ENCODE measurements around a stretch of chr2.

GRCh38 chr2:46719508-46720118 is 20.5 kb downstream of the SOCS5 start:
- PRO-cap, result no peak

GRCh38 chr2:46765770-46766761 is 67.0 kb downstream of the SOCS5 start:
- PRO-cap, result no peak

- PRO-cap, result no peak
Observed at GRCh38 chr2:46847765-46848362, 67.7 kb downstream of the MCFD2 start.

DNA sequence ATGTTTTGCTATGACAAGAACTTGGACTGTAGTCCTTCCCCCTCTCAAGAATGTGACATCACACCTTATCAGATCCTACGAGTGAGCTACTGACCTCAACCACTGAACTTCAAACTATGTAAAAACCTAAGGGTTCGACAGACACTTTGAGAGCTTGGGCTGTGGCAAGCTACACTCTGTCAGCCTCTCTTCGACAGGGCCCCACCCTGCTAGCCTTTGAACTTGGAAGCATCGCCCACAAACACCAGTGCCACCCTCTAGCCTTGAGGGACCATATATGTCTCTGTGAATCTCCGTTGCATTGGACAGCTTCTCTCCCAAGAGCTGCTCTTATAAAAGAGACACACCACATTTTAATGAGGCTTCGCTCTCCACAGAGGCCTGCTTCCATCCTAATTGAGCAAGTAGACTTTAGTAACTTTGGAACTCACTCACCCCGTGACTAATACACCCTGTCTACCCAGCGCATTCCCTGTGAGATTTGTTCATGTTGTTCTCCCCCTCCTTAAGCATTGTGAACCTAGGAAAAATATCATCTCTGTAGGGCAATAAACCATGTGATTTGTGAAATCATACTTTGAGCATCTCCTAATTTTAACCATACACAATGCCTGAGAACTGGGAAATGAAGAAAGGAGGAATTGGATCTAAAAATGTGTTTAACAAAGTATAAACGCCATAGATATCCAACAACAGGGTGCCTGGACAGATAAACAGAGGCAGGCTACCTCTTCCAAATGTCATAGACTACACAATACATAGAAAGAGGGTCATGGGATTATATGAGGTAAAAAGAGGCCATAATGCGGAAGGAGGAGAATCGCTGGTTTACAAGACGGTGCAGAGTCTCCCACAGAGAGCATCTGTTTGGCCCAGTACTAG is 56.9 kb downstream of the MCFD2 start:
- PRO-cap, result no peak

- PRO-cap, result no peak
Observed at GRCh38 chr2:46898973-46899362, 16.6 kb downstream of the MCFD2 start.

DNA sequence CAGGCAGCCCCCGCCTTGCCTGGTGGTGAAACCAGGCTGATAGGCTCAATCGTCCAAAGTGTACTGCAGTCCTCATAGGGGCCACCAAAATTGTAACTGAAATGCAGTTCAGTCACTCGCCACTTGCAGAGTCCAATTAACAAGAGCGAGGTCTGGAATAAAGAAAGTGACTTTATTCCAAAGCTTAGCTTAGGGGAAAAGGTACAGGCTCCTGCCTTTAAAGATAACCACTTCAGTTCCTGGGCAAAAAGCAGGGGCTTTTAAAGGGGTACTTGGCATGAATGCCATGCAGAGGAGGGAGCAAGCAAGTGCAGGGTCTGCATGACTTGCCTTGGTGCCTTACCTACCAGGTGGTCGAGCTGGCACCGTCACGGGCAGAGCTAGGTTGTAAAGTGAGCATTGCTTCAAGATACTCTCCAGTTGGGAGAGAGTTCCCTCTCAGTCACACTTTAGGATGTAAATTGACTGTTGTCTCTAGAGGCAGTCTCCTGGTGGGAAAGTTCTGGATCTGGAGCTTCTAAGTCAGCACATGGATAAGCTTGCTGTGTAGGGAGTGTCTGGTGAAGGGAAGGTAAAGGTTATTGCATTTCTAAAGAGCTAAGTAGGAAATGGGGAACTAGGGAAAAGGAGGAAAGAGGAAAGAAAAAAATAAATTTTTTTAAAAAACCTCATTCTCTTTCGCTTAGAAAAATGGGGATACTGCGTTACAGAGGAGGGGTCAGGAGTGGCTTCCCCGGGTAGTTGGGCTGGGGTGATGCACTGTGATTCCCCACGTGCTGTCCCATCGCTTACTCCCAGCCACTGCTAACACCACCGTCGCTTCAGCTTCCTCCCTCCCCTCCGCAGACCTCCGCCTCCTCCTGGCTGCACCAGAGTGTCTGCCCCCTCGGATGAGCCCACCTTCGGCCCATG is 33.2 kb downstream of the TTC7A start:
- PRO-cap, result no peak

- PRO-cap, result no peak
Observed at GRCh38 chr2:47003958-47004709, 63.1 kb downstream of the TTC7A start.

GRCh38 chr2:47076568-47077317 is 78.4 kb downstream of the STPG4 start:
- PRO-cap, result bidirectional peak, plus-strand start at chr2:47077117, minus-strand start at chr2:47076786

DNA sequence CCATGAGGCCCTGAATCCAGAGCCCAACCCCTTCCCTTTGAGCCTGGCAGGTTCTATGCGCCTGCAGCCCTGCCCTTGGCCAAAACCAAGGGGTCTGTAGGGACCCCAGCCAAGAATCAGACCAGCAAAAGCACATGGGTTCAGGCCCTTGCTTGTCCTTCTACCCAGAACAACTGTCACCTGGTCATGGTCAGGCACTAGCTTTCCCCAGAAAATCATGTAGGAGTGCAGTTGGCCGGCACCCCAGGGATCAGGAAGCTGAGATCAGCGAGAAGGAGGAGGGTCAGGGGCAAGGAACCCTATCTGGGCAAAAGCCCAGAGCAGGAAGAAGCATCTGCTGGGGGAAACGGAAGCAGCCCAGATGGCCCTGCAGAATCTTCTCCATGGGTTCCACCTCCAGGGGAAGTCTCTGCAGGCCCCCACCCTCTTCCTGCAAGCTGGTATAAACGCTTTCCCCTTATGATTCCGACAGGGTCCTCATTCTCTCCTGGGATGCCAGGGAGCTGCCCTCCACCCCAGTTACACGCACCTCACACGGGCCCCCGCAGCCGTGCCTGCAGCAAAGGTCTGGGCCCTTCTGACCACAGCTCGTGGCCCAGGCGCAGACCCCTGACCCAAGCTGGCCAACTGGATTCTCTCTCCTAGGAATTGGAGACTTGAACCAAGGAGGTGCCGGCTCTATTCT is 71.2 kb downstream of the STPG4 start:
- PRO-cap, result no peak

DNA sequence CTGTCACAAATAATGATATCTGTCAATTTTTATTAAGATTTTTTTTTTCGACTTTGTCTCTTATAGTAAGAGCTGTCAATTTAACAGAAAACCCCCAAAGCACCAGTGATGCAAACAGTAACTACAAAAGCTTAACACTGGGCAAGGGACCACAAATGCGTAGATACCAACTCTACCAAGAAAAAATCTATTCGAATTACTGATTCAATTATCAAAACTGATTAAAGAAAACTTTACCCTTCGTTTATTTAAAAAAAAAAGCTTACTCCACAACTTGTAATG is 1.9 kb downstream of the CALM2 start:
- PRO-cap, result no peak

DNA sequence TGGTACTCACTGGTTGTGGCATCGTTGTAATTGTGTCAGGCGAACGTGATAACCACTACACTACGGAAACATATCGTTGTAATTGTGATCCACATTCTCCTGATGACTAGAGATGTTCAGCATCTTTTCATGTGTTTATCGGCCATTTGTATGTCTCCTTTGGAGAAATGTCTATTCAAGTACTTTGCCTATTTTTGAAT is 88.5 kb upstream of the EPCAM start:
- PRO-cap, result no peak

GRCh38 chr2:47309524-47310008 is 59.5 kb upstream of the EPCAM start:
- PRO-cap, result no peak

GRCh38 chr2:47310009-47311157 is 58.7 kb upstream of the EPCAM start:
- PRO-cap, result no peak

GRCh38 chr2:47359901-47360774 is 9.0 kb upstream of the EPCAM start:
- PRO-cap, result no peak

- PRO-cap, result bidirectional peak, plus-strand start at chr2:47655549, minus-strand start at chr2:47655295
Observed at GRCh38 chr2:47654520-47655783, 84.2 kb upstream of the KCNK12 start.

- PRO-cap, result no peak
Observed at GRCh38 chr2:47691192-47691448, 91.8 kb upstream of the MSH6 start.

DNA sequence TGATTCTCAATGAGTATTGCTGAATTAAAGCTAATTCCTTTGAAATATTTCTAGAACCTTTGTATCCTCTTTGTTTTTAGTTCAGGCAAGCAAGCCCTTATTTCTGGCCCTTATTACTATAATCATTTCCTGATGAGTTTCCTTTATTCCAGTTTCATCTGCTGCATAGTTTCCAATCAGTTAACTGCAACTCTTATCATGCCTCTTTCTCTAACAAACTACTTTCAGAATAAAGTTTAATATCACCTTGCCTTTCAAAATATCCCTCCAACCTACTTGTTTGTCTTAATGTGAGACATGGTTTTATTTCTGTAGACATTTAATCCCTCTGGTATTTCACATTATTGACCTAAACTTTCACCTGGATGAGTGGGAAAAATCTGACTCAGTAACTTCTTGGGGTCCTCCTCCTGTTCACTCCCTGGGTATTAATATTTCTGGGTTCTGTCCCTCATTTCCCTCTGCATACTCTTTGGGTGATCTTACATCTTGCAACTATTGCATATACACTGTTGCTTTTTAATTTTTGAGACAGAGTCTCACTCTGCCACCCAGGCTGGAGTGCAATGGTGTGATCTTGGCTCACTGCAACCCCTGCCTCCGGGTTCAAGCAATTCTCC is 27.9 kb downstream of the MSH6 start:
- PRO-cap, result no peak

DNA sequence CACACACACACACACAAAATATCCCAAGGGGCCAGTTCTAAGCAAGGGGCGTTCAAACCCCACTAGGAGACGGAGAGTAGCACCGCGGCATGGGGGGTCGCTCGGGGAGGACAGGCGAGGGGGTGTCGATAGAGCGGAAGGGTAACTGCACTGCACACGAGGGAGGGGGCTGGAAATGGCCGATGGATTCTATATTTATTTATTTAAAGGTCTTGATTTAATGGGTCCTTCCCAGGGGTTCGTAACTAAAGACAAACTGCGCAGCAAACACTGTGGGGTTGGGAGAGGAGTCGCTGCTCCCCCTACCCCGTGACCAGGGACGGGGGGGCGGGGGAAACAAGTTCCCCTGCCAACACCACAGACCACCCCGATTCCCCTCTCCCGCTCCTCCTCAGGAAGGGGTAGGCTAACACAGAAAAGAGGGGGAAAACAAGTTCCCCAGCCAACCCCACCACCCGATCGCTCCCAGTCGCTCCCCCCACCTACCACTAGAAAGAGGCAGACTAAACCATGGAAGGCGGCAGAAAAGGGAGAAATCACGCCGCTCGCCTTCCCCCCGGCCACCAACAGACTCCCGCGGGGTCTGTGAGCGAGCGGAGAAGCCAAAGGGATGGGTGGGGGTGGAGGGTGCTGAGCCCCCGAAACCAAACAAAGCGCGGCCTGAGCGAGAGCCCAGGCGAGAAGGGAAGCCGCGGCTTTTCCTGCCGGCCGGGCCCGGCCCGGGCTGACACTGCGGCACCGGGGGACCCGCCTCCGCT is 1.5 kb downstream of the FBXO11 start:
- PRO-cap, result unidirectional peak, plus-strand start at position 139 of the sequence; bidirectional peak, plus-strand start at position 432 of the sequence, minus-strand start at position 372 of the sequence; bidirectional peak, plus-strand start outside the sequence, minus-strand start at position 732 of the sequence

- PRO-cap, result no peak
Observed at GRCh38 chr2:48346032-48346634, 31.7 kb downstream of the FOXN2 start.

- PRO-cap, result no peak
Observed at GRCh38 chr2:48509806-48510245, 20.1 kb upstream of the STON1 start.